Rectum (tissue), 1 donor: ENCODE data around the genes HNRNPC, DAD1, OR6J1 and PRMT5.

DNA sequence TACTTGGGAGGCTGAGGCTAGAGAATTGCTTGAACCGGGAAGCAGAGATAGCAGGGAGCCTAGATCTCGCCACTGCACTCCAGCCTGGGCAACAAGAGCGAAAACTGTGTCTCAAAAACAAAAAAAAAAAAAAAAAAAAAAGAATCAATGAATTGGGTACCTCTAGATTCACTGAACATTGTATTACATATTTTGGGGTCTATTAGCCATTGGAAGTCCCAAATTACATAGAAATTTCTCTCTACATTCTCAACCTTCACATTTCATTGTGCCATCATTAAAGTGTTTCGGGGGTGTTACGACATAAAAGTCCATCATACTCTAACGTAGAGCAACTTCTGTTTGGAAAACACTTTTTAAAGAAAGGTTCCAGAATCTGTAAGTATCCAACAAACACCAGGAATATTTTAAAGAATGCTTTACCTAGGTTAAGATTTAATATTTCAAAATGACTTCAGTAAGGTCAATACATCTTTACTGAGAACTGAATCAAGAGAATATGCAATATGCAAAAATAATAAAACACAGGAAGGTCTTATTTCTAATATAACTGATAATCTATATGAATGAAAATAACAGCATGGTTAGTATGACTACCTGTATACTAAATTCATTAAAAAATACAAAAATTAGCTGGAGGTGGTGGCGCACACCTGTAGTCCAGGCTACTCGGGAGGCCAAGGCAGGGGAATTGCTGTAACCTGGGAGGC is 19.6 kb downstream of the HNRNPC start:
- PRO-cap: no peak

DNA sequence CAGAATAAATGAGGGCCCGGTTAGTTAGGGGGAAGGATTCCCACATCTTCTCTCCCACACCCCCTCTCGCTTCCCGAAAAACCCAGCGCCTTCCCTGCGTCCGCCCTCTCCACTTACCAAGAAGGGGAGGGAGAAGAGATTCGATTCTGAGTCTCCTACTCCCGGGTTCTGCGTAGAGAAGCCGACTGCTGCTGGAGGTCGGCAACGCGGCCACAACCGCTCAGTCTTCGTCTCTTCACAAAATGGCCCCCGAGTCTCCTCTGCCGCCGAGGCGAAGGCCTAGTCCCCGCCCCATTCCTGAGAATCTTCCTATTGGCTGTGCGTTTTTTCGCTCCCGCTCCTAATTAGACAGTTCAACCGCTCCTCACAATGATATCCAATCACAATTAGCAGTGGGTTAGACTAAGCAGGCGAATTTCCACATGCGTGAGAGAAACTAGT is at the start of gene HNRNPC:
Gene HNRNPC (minus strand): TSS at position 262 of the 441 bp plus-strand sequence.
- PRO-cap: unidirectional peak, minus-strand start at position 239 of the sequence

DNA sequence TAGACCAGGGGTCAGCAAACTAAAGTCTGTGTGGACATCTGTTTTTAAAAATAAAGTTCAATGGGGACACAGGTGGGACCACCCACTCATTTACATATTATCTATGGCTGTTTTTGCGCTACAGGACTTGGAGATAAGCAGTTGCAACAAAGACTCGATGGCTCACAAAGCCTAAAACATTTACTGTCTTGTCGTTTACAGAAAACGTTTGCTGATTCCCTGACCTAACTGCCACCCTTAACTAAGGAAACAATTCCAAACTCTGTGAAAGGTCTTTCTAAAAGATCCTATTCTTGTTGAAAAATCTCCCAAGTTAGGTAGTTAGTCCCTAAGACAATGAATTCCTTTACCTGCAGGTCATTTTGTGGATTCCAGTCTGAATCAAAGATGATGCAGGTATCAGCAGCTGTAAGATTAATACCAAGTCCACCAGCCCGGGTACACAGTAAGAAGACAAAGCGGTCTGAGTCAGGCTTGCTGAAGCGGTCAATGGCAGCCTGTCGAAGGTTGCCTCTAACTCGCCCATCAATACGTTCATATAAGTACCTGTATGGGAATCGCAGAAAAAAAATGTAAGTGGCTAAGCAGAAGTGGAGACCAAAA is 18.9 kb upstream of the SUPT16H start:
- PRO-cap: no peak

- PRO-cap: no peak
Measured at GRCh38 chr14:21797151-21797426, 123.5 kb upstream of the OR4E1 start.

- PRO-cap: no peak
Measured at GRCh38 chr14:21978315-21978768, 304.7 kb upstream of the OR4E1 start.

DNA sequence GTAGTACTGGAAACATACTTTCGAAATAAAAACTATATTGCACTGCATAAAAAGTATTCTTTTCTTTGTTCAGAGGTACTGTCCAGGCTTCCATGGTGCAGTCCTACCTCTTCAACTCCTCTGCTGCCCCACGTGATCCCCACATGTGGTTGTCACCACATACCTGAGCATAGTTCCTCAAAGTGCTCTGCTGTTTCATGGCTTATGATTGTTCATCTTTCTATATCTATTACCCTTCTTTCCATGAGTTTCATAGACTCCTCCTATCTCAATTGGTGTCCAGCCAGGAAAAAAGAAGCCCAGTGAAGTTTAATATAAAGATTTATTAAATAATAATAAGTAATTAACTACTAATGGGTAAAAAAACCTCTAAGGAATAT is 317.6 kb upstream of the OR4E1 start:
- PRO-cap: no peak

DNA sequence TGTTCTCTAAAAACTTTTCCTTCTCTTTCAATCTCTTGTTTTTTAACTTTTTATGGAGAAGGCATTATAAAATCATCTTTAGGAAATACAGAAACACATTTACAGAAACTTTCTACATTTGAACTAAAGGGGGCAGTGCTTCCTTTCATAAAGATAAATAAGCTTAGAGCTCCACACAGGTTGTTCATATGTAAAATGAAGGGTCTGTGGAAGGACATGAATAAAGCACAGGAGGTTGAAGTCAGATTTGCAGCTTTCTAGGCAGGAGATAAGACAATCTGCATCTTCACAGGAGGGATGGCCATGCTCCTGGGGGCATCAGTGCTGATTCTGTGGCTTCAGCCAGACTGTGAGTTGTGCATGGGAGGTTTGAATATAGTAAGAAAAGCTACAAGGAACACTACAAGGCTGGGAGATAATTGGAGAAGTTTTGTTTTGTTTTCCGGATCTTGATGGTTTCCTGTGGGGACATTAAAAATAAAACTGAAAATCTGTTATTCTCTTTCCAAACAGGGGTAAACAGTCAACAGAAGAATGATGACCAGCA is 425.9 kb downstream of the DAD1 start:
- PRO-cap: no peak

- PRO-cap: no peak
Measured at GRCh38 chr14:22435243-22435502, 153.9 kb downstream of the DAD1 start.

DNA sequence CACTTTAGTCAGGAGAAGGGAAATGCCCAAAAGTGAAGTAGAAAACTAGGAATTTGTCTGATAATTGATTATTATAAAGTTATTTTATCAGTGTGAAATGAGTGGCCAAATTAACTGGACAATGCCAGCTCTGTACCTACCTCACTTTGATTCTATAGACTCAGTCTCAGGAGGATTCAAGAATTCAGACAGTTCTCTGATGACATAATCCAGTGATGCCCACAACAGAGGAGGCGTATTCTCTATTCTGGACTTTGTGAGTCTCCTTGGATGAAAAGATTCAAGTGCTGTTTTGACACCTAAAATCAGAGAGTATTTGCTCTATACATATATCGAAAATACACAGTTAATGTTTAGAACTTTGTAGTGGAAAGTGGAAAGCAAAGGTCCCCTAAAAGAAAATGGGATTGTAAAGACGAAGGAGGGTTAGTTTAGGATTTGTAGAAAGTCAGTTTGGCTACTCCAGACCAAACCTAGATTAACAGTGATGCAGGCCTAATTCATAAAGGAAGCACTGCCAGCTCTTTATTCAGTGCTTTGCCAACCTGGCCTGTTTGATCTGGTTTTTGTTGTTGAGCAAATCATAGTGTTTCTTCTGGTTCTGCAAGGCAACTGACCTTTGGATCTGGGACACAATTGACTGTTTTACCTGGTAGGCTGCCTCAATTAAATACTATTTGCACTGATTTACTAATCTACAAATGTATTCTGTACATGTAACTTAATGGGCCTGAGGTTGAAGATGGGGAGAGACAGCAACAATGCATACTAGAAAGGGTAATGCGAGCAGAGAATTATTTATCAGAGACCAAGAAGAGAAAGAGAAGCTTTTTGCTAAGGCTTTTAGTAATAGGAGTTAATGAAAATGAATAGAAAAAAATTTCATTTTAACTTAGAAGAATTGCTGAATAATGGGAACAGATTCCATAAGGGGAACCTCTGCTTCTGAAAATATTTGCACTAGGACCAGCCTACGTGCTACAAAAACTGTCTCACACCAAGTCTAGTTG is 67.3 kb downstream of the DAD1 start:
- PRO-cap: no peak

GRCh38 chr14:22523988-22525120 is 64.7 kb downstream of the DAD1 start:
- PRO-cap: no peak

GRCh38 chr14:22566138-22566301 is 23.0 kb downstream of the DAD1 start:
- PRO-cap: no peak

DNA sequence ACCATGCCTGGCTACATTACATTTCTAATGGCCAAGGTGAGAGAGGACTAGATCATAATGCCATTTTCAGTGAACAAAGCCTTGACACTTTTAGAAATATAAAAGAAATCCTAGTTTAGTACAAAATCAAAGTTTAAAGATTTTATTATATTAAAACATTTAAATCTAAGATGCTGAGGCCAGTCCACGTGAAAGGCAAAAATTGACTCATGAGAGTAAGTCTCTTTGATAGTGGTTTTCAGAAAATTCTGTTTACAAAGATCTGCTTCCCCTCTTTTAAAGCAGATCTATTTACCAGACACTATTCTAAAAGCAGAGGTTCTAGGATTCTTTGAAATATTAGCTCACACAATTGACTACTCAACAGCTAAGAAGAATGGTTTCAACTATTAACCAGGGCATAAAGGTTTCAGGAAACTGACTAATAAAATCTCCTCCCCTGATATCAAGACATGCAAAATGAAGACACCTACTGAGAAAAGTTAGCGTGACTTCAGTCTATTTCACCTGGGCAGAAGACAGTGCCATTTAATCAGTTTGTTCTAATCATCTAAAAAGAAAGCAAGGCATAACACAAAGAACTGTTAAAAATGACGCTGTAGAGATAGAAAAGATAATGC is 22.3 kb downstream of the DAD1 start:
- PRO-cap: no peak

GRCh38 chr14:22588773-22589455 is at the start of gene DAD1:
Gene DAD1, minus strand, starts transcription at chr14:22589224.
- PRO-cap: bidirectional peak, plus-strand start at chr14:22589087, minus-strand start at chr14:22589090; bidirectional peak, plus-strand start at chr14:22589501, minus-strand start at chr14:22589215

DNA sequence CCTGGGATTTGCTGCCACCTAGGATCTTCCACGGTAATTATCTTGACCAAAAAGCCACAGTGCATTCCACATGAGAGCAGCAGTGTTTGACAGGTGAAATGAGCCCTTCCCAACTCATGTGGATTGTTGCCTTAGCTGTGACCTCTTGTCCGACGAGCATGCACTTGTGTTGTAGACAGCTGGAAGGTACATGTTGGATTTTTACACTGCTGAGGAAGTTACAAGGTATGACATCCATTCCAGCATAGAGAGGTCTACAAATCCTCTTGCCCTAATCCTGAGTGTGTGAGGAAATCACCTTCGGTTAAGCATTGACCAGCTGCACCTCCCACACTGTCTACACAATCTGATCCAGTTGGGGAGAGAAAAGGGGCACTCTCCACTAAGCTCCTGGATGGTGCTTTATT is at the start of gene OR6J1:
Gene OR6J1 (minus strand): TSS at position 209 of the 407 bp plus-strand sequence.
- PRO-cap: no peak

DNA sequence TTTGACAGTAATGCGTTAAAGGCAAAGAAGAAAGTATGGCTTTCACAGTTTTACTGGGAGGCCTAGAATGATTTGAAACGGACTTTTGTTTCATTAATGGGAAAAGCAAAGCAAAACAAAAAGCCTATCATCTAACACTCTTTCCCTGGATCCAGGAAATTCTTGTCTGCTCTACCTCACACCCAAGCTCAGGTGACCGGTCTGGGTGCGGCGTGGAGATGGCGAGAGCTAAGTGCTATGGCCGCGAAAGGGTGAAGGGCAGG is 6.4 kb upstream of the SLC7A7 start:
- PRO-cap: no peak

DNA sequence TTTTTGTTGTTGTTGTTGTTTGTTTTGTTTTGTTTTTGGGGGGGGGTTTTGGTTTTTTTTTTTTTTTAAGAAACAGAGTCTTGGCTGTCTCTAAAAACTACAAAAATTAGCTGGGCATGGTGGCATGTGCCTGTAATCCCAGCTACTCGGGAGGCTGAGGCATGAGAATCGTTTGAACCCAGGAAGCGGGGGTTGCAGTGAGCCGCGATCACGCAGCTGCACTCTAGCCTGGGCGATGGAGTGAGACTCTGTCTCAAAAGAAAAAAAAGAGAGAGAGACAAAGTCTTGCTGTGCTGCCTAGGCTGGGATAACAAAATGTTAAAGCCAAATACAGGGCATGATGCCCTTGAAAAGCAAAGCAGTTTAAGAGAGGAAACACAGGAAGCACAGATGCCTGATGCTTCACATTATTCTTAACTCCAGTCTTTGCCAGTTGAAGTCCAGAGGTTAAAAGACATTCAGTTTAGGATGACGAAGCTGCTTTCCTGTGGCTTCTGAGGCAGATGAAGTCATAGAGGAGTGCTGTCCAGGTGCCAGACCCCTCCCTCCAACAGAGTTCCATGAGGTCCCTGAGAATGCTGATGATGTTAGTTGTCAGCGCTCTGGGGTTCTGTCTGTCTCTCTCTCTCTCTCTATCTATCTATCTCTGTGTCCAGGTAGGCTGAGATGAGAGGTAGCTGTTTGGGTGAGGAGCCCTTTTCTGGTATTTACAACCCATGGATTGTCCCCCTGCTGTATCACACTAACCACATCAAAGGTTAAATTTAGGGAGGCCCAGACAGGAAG is 4.9 kb upstream of the MRPL52 start:
- PRO-cap: no peak

- PRO-cap: bidirectional peak, plus-strand start at chr14:22919541, minus-strand start at chr14:22919161
Measured at GRCh38 chr14:22919222-22920304, 614 bp upstream of the RBM23 start.

DNA sequence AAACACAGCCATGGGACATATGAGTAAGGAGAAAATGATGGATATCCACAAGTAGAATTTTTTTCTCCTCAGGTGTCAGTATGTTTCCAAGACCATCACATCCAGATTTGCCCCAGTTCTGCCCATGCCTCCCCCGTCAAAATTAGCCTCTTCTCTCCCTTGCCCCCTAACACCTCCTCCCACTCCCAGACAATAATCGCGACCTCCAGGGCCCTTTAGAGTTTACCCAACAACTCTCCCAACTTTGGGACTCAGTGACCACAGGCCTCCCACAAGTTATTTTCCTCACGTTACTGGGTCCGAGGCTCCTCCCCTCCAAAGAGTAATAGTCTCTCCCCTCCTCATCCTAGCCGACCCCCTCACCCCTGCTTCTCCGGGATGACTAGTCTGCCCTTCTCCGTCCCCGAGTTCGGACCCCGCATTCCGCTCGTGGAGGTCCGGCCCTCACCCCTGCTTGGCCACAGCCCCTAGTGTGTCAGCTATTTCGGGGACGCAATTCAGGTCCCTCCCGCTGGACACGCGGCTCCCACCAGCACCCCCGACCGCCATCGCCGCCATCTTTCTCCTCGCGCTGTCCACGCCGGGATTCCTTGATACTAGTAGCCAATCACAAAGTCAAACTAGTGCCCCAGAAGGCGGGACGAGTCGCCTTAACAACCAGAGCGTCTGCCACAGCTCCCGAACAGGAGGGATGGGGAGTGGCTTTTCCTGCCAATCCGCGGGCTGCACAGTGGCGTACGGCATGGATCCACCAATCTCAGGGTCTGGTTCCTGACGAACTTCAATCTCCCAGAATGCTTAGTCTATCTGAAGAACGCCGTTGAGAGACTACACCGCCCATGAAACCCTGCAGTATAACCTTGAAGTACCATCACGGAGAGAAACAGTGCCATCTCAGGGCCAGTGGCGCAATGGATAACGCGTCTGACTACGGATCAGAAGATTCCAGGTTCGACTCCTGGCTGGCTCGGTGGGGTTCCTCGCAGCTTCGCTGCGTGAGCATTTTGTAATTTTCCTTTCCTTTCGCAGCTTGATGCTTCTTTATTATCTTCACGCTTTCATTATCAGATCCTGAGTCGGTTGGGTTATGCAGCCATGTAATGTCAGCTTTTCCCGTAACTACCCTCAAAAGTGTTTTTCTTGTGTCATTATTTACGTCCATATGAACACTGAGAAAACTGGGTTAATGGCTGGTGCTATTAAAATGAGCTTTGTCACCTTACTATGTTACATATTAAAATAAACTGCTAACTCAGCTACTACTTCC is at the start of gene PRMT5:
Gene PRMT5 (minus strand): TSS at position 573 of the 1,267 bp plus-strand sequence.
- PRO-cap: bidirectional peak, plus-strand start at position 810 of the sequence, minus-strand start at position 562 of the sequence; bidirectional peak, plus-strand start at position 938 of the sequence, minus-strand start at position 908 of the sequence

- PRO-cap: no peak
Measured at GRCh38 chr14:22951810-22952210, 5.1 kb downstream of the HAUS4 start.

DNA sequence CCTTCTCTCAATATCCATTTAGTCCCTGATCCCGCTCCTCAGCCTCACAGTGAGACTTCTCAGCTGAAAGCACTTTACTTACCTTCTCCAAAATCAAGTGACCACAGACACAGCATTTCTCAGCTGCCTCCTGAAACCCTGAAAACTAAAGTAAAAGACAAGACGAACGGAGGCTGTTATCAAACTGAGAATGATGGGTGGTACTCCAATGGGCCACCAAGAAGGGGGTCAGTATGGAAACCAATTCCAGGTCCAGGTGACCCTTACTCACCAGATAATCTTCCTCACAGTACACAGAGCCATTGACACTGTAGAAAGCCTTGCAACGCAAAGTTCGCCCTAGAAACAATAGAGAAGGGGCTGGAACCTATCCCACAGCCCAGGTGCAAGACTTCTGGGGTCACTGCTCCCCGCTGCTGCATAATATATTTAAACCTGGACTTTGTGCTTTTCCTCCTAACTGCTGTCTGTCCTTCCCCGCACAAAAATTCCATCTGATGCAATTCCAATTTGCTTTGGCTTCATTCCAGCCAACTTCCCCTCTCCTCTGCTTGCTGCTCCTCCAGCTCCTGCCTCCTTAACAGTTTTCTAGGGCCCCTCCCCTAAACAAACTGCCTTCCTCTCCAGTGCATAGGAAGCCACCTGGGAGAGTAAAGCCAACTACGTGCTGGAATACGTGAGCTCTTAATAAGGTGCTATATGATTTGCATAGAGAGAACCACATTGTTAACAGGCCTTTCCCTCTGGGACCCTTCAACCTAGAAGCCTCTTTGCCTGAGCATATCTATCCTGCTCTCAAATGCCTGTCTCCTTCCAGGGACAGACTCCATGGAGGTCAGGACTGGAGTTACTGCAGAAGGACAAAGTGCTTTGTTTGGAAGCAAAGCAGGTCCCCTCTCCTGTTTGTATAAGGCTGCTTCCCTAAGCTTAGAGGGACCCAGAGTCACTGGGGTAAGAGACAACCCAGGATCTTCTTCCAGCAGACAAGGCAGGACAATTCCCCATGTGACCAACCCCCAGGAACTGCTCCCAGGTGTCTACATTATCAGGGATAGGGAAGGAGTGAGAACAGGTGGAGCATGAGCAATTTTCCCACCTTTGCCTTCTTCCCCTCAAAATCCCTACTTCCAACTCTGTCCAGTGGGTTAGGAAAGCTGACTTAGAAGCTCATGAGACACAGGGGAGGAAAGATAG is 5.6 kb downstream of the AJUBA start:
- PRO-cap: no peak